Daoy (cell line): ENCODE measurements around a stretch of chr10.

DNA sequence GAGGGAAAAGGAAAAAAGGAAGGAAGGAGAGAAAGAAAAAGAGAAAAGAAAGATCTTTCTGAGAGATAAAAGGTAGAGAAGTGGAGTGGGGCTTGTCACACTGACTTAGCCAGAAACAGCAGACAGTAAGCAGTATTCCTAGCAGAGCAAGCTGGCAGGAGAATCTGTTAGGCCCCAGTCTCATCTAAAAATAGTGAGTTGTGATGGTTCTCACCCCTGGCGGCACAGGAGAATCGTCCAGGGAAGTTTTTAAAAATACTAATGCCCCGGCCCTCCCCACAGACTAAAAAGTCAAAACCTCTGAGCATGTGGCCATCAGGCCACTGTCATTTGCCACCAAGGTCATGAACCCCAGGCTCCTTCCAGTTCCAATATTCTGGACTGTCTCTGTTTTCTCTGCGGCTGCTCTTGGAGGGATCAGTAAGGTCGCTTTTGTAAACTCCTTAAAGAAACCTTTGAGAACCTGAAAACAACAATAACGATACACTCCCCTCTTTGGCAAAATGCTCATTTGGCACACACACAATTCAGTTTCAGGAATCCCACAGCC, 34.1 kb downstream of the LYZL1 start:
- RAMPAGE, long total RNA = no peak

GRCh38 chr10:29481545-29481909, 153.2 kb downstream of the SVIL start:
- RAMPAGE, long total RNA = no peak

GRCh38 chr10:29585074-29585943, 49.5 kb downstream of the SVIL start:
- RAMPAGE, long total RNA = no peak

DNA sequence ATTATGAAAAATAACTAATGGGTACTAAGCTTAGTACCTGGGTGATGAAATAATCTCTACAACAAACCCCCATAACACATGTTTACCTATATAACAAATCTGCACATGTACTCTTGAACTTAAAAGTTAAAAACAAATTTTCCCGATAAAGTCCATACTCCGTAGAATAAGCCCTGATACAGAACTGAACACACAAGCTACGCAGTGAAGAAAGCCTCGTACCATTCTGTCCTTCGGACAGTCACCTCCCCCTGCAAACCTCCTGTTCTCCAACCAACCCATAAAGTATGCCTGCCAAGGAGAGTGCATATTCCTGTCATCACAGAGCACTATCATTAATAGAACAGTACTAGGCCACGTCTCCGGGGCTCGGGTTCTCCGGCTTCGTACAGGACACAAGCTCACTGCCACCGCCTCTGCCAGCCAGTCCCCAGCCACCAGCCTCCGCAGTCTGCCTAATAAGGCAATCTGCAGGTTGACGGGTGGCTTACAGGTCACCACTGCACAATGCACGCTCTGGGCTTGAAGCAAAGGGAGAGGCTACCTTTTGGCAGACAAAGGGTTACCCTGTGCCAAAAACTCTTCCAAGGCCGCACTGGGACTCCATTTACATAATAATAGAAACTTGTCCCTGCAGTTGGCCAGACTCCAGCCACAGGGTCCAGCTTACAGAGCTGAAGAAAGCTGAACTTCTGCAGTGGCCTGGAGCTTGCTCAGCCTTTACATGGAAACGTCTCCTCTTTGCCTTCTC, 47.7 kb downstream of the SVIL start:
- RAMPAGE, long total RNA = no peak

- RAMPAGE, long total RNA = no peak
Observed at GRCh38 chr10:29618494-29618981, 16.2 kb downstream of the SVIL start.

DNA sequence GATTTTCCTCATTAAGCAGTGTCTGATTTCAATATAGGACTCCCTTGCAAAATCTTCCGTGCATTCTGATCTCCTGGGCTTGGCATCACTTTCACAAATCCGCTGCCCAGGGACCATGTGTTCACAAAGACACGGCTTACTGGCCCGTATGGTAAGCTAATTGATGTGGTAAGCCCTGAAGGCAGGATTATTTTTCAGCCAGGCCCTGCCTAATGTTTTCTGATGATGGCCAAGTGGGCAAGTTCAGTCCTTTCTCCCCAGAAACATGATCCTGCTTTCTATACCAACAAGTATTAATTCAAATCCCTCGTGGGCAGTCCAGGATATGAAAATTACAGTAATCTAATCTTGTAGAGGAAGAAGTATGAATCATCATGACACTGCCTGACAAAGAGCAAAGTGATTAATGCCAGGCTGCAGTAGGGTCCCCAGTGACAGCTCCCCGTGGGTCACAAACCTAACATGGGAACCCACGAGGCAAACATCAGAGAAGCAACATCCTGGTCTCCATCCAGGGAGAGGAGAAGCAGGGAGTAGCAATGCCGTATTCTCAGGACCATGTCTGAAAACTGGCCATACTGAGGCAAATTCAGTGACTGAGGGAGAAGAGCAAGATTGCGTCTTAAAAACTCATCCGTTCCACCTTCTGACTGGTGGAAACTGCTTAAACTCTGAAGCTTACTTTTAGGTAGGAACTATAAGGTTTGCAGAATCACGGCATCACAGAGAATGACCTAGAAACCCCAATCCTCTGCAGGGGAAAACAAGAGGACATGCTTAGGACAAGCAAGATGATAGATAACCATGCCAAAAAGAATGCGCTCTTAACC, 11.8 kb upstream of the SVIL start:
- RAMPAGE, long total RNA = no peak

GRCh38 chr10:29647146-29647480, 12.3 kb upstream of the SVIL start:
- RAMPAGE, long total RNA = no peak

DNA sequence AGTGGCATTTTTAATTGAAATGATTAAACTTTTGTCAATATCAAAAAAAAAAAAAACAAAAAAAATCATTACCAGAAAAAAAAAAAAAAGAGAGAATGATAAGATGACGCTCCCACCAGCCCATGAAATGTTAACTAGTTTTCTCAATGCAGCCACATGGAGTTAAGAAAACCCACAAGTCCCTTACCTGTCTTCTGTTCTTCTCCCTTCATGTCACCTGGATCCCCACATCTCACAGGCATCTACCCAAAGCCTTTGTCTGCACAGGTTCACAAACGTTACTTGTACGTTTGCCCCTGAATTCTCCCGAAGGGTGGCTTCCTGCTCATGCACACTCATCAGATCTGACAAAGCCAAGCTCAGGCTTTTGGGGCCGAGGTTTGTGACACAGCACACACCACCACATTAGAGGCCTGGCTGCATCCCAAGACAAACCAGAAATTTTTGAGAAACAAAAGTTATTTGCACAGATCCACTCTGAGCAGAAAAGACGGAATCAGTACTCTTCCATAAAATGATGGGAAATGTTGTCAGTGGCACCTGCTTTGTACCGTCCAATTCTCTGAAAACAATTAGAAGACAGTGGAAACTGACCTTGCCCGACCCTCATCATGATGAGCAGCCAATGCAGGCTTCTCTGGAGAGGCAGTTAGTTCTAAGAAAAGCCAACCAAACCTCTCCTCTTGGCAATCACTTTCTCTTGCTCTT, 13.3 kb upstream of the SVIL start:
- RAMPAGE, long total RNA = no peak

DNA sequence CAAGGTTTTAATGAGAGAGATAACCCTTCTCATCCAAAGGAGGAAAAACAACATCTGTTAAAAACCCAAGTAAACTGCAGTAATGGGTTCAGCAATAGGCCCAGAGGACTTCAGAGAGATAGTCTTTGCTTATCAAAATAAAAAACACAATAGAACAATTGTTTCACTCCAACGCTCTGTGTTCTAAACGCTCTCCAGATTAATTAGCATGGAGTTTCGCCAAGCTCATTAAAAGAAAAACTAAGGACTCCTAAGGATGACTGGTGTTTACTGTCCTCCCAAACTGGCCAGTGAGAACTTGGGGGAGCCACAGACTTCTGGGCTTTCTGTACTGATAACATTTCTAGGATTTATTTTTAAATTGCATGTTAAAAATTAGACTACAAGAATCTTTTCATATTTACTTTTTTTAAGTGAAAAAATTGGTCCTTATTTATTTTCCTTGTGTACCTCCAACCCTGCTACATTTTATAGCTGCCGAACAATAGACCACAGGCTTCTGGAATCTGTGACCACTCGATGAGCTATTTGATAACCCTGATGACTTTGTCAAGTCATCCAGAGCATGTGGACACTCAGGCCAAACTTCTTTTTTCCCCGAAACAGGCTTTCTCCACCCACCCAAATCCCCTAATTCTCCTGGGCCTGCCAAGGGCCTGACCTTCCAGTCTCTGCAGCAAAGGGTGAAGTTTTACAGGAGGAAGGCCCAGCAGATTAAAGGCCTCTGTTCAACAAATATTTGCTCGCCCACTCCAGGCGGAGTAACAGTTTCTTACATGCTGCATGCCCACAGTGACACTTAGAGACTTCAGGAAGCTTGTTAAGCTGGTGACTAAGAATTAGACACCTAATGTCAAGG, 2.2 kb downstream of the JCAD start:
- RAMPAGE, long total RNA = no peak

DNA sequence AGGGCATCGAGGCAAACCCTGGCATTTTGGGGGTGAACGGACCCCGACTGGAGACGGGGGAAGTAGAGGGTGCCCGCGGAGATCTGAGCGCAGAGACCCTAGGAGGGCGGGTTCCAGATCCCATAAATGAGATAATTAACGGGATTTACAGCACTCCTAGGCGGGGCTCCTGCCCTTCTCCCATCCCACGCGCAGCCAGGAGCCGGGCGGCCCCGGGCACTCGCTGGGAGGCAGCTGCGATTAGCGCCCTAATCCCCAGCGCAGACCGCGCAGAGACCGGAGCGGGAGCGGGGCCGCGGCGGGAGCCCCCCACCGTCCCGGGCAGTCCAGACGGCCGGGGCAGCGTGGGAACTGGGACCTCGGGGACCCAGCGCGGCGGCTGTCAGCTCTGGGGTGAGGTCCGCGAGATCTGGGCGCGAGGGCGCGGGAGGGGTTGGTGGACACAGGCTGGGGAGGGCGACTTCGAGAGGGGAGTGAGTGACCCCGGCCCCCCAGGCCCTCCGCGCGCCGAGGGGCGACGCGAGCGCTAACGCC, 685 bp downstream of the JCAD start:
- RAMPAGE, long total RNA = no peak

- RAMPAGE, long total RNA = no peak
Observed at GRCh38 chr10:30182071-30182561, 122.7 kb upstream of the JCAD start.

DNA sequence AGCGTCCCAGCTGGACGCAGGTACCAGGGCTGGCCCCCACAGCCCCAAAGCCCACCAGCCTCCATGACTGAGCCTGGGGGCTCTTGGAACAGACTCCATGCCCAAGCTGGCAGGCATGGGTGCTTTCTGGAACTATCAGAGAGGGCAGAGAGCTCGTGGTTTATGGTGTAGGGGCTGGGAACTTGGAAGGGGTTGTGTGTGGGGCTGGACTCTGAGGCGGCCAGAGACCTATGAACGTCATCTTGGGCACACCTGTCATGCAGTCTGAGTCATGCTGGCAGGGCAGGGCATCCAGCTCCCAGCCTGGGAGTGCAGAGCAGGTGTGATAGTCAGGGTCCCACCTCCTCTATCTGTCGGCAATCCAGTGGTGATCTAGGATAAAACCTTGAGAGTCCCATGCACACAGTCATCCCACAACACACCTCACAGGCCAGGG, 8.3 kb upstream of the MTPAP start:
- RAMPAGE, long total RNA = no peak

DNA sequence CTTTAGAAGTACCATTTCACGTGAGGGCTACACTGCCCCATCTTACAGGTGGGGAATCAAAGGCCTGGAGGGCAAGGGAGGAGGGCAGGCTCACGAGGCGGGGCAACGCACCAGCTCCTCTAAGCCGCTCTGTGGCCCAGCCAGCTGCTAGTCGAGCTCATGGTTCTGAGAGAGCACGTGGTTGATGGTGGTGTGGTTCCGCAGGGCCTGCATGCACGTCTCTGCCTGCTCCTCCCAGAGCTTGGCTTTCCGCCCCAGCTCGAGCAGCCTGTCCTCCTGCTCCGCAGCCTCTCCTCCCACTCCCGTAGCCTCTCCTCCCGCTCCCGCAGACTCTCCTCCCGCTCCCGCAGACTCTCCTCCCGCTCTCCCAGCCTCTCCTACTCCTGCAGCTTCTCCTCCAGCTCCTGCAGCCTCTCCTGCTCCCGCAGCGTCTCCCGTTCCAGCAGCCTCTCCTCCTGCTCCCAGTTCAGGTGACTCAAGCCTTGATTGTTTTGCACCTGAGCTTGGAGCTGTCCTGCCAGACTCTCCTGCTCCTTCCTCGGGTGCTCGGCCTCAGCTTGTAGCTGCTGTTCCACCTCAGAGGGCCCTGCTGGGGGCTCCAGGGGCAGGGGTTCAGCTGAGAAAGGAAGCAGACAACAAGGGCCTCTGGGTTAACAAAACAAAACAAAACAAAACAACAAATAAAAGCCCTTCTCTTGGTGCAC, 19.1 kb upstream of the MTPAP start:
- RAMPAGE, long total RNA = no peak

- RAMPAGE, long total RNA = no peak
Observed at GRCh38 chr10:30443256-30443460, 9.2 kb downstream of the MAP3K8 start.

- RAMPAGE, long total RNA = no peak
Observed at GRCh38 chr10:30454232-30455518, 20.7 kb downstream of the MAP3K8 start.

GRCh38 chr10:30458038-30458322, 24.0 kb downstream of the MAP3K8 start:
- RAMPAGE, long total RNA = no peak

DNA sequence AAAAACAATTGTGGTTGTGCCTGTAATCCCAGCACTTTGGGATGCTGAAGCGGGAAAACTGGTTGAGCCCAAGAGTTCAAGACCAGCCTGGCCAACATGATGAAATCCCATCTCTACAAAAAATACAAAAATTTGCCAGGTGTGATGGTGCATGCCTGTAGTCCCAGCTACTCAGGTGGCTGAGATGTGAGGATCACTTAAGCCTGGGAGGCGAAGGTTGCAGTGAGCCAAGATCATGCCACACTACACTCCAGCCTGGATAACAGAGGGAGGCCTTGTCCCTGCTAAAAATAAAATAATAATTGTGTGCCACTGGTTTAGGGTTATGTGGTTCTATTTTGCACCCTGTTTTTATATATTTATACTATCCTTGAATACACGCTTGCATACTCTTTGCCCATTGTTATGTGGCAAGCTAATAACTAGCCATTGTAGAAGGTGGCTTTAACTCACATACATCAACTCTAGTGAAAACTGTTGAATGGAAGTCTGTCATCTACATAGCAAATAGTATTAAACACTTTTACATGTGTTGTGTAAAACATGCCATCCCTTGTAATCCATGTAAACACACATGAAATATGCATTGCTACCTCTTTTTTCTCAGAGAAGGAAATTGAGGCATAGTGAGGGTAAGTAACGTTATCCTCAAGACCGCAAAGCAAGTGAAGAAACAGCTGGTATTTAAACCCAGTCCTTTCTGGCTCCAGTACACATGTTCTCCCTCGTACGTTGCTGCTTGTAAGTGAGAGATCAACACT, 28.2 kb downstream of the MAP3K8 start:
- RAMPAGE, long total RNA = no peak

DNA sequence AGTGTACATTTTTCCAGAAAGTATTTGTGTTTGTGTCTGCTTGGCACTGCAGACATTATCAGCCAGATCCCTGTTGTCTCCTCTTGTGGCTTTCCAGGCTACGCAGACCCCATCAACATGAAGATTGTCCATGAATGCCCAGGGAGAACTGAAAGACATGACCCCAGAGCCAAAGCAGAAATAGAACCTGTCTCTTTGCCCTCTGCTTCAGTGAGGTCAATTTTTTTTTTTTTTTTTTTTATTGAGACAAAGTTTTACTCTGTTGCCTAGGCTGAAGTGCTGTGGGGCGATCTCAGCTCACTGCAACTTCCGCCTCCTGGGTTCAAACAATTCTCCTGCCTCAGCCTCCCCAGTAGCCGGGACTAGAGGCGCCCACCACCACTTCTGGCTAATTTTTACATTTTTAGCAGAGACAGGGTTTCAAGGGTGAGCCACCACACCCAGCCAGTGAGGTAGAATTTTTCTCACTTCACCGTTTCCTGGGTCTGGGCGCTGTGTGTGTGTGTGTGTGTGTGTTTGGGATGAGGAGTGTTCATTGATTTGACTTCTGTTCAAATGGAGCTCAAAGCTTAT, 93.6 kb downstream of the MAP3K8 start:
- RAMPAGE, long total RNA = no peak

DNA sequence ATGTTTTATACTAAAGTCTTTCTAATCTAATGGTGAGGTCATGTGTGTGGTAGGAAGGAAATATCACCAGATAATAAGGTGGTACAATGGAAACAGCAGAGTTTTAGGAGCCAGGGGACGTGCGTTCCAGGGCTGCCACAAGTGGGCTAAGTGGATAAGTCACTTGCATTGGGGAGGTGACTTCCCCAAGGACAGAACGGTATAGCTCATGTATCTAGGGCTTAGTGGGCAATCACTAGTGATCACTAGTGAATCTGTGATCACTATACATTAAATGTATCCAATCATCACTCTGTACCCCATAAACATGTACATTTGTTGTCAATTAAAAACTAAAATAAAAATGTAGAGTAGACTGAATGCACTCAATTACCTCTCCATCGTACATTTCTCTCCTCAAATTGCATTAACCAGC, 15.1 kb upstream of the LYZL2 start:
- RAMPAGE, long total RNA = no peak

- RAMPAGE, long total RNA = no peak
Observed at GRCh38 chr10:30700255-30700822, 70.8 kb upstream of the LYZL2 start.